Vermiform appendix (tissue), 1 donor: ENCODE measurements around a stretch of chr9.

DNA sequence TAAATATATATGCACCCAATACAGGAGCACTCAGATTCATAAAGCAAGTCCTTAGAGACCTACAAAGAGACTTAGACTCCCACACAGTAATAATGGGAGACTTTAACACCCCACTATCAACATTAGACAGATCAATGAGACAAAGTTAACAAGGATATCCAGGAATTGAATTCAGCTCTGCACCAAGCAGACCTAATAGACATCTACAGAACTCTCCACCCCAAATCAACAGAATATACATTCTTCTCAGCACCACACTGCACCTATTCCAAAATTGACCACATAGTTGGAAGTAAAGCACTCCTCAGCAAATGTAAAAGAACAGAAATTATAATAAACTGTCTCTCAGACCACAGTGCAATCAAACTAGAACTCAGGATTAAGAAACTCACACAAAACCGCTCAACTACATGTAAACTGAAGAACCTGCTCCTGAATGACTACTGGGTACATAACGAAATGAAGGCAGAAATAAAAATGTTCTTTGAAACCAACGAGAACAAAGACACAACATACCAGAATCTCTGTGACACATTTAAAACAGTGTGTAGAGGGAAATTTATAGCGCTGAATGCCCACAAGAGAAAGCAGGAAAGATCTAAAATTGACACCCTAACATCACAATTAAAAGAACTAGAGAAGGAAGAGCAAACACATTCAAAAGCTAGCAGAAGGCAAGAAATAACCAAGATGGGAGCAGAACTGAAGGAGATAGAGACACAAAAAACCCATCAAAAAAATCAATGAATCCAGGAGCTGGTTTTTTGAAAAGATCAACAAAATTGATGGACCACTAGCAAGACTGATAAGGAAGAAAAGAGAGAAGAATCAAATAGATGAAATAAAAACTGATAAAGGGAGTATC is 63.3 kb downstream of the CDKN2A start:
- PRO-cap, result no peak

- PRO-cap, result no peak
Measured at GRCh38 chr9:23464032-23464396, 362.0 kb downstream of the ELAVL2 start.

GRCh38 chr9:25677156-25677746 is 993 bp downstream of the TUSC1 start:
- PRO-cap, result bidirectional peak, plus-strand start at chr9:25677708, minus-strand start at chr9:25677543

- PRO-cap, result no peak
Measured at GRCh38 chr9:27421547-27422011, 102.5 kb upstream of the IFNK start.

DNA sequence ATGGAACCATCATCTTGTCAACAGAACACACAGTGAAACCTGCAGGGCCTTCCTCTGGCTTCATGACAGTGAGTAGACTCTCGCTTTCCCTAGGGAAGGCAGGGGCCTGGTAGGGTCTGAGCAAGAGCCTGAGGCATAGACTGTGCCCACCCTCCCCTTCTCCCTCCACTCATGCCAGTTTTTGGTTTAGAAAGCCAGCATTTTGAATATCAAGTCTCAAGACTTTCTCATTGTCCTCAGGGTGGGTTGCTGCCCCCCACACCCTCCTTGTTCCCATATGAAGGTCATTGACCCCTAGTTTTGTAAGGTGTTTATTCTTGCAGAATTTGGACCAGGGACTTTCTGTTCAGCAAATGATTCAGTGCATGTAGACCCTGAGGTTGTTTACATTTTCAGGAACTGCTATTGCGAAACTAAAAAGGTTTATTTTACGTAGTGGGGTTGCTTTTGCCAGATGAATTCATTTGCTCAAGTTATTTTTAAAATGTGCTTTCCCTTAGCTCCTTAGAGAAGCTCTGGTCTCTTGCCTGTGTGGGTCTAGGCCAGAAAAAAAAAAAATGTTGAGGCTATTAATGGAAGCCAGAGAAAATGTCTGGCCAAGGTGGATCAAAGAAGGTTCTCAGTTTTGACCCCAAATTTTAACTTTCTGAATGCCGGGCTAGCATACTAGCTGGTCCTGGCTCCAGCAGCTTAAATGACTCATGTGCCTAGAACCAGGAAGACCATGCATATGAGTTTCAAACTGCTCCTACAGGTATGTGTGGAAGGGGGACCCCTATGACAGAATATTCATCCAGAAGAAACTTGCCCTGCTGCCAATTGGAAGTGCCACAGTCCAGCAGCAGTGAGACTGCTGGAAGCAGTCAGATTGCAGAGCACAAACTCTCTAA is 10.1 kb upstream of the MOB3B start:
- PRO-cap, result no peak

- PRO-cap, result no peak
Measured at GRCh38 chr9:27572141-27572485, 1.2 kb downstream of the C9orf72 start.

GRCh38 chr9:27664070-27664632 is 90.9 kb upstream of the C9orf72 start:
- PRO-cap, result no peak

DNA sequence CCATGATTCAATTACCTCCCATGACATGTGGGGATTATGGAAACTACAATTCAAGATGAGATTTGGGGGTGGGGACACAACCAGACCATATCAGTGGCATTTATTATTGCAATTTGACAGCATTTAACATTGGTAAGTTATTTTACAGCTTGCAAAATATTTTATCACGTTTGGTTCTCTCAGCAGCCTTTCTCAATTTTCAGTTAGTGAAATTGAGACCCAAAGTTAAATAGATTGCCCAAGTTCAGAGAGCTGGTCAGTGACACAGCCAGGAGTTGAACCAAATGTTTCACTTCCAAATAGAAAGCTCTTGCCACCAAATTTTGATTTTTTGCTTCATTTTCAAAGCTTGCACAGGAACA is 271.4 kb upstream of the C9orf72 start:
- PRO-cap, result no peak

- PRO-cap, result no peak
Measured at GRCh38 chr9:27847678-27848340, 274.5 kb upstream of the C9orf72 start.

DNA sequence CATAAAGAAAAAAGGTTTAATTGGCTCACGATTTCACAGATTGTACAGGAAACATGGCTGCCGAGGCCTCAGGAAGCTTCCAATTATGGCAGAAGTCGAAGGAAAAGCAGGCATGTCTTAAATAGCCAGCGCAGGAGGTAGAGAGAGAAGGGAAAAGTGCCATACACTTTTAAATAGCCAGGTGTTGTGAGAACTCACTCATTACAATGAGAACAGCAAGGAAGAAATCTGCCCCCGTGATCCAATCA is 1484.0 kb upstream of the LINGO2 start:
- PRO-cap, result no peak

GRCh38 chr9:32422325-32422739 is 37.9 kb downstream of the ACO1 start:
- PRO-cap, result no peak

DNA sequence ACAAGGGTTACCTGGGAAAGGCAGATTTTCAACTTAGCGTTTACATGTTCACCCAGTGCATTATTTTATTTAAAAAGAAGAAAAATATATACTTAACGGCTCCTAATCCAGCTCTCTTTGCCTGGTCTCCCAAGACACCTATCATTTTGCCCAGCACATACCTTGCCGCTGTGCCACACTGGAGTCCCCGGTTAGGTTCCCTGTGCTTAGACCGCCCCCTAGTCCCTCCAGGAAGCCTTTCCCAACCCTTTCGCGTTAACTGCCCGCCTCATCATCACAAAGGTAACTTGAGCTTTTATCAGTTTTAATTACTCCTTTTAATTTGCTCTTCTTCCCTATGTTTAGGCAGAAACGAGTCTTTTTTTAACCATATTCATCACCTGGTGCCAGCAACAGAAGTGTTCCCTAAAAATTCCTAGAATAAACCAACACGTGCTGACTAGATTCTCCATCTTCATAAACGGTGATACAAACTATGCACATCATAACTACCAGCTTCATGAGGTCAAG is 19.7 kb downstream of the DNAJA1 start:
- PRO-cap, result no peak

GRCh38 chr9:33137911-33139061 is 28.9 kb downstream of the B4GALT1 start:
- PRO-cap, result no peak

DNA sequence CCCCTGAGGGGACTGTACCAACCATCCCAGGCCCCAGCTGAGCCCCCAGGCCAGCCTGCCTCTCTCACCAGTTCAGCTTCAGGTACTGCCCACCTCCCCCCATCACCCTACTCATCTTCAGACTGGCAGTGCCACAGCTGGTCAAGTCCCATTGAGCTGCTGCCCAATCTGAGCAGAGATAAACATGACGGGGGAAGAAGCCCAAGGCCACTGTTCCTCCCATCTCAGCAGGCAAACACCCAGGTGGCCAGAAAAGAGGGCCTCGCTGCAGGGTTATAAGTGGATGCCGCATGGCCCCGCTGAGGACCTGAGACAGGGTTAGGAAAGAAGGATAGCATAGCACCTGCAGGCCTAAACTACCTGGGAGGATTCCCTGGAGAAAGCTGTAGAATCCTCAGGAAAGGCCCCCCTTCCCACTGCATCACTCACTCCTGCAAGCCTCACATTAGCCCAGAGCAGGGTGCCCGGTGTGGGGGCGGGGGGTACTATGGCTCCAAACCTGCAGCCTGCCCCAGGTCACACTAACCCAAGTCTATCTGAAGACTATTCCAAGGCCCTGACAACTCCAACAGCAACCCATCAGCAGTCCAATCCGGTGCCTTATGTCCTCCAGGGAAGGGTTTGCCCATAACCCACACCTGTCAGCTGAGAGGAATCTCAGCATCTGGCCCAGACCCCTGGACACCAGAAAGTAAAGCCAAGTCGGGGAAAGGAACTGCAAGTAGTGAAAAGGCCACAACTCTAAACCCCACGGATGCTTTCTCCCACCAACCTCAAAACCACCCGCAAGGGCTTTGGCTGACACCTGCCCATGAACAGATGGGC is 3.4 kb downstream of the B4GALT1 start:
- PRO-cap, result no peak

- PRO-cap, result no peak
Measured at GRCh38 chr9:33235035-33235225, 5.0 kb upstream of the SPINK4 start.

DNA sequence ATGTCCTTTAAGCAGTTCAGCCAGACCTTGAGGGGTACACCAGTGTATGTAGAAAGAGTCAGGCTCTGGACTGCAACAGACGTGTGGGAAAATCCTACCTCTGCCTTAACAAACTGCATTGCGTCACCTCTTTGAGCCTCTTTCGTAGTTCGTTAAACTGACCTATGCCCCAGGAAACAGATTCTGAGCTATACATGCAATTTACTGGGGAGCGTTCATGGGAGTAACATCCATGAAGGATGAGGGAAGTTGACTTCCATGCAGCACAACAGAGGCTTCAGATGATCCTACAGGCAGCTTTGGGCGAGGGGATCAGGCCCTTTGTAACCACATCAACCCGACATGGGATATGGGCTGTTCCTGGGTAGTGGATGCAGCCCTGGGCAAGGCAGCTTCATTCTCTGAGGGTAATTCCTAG is 4.2 kb downstream of the SPINK4 start:
- PRO-cap, result unidirectional peak, minus-strand start at position 81 of the sequence

- PRO-cap, result no peak
Measured at GRCh38 chr9:33250094-33251011, 10.4 kb downstream of the SPINK4 start.

DNA sequence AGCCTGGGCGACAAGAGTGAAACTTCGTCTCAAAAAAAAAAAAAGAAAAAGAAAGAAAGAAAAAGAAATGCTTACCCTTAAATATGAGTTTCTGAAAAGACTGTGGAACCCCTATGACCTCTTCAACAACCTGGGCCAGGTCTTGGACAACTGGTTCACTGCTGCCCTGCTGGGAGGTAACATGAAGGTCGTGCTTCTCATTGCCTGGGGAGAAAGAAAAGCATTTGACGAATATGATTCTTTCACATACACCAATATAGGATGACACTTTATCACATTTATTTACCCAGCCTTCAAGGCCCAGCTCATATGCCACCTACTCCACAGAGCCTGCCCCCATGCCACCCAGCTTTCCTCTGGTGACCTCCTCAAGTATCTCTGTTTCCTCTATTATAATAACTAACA is 1.9 kb downstream of the BAG1 start:
- PRO-cap, result no peak

DNA sequence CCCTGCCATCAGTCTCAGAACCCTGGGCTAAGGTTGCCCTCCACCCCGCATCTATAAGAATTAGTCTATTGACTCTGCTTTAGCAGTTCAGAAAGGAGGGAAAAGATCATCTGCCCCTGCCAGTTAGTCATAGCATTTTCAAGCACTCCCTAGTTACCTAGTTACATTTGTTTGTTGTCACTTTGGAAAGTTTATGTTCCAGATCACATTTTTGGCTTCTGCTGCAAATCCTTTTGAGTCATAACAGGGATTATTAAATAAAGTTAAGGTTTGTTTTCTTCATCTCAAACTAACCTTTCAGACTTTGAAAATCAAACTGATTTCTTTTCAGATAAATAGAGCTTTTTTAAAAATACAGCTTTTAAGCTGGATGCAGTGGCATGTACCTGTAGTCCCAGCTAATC is 52.0 kb downstream of the AQP7 start:
- PRO-cap, result no peak

- PRO-cap, result no peak
Measured at GRCh38 chr9:33375709-33376512, 26.5 kb downstream of the AQP7 start.